ENCODE results near the genes VSX2, ABCD4 and YLPM1.

GRCh38 chr14:74239168-74239535 is at the start of gene VSX2:
Gene VSX2 (plus strand): TSS chr14:74239449.
- PRO-cap = no peak

DNA sequence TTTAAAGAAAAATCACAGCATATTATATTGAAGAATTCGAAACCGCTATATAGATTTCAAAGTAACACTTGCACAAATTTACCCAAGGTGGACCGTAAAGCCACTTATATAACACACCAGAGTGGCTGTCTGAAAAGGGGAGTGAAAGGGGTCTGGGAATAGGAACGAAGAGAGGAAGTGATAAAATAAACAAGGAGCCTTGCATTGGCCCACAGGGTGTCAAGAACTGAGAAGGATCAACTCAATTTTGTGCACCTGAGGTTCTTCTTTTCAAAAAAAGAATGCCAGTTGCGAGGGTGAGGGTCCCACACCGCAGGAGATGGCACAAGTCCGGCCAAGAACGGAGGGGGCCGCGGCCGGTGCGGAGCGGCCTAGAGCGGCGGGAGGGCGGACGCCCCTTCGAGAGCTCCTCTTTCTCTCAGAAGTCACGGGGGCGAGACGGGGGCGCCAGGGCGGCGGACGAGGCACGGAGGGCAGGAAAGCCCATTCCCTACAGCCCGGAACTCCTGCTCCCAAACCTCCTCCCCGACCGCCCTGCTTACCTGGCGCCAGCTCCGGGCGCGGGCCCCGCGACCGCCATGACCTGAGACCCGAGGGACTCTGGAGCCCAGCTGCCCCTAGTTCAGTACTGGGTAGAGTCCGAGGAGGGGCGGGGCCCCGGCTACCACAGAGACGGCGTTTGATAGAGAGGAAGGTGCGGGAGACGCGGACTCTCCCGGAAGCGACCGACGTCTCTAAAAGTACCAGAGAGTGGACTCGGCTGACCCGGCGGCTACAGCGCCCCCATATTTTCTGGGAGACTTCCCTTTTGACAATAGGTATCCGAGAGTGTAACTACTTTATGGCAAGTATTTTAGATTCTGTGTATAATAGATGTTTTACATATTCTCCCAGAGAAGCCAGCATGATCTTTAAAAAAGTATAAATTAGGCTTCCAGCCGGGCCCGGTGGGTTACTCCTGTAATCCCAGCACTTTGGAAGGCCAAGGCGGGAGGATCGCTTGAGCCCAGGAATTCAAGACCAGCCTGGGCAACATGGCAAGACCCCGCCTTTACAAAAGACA is at the start of gene ABCD4:
Gene ABCD4 (minus strand): TSS at position 602 of the 1,063 bp plus-strand sequence.
- PRO-cap = bidirectional peak, plus-strand start at position 807 of the sequence, minus-strand start at position 603 of the sequence

- PRO-cap = no peak
These were observed 7.7 kb downstream of the ISCA2 start for GRCh38 chr14:74501133-74501813.

DNA sequence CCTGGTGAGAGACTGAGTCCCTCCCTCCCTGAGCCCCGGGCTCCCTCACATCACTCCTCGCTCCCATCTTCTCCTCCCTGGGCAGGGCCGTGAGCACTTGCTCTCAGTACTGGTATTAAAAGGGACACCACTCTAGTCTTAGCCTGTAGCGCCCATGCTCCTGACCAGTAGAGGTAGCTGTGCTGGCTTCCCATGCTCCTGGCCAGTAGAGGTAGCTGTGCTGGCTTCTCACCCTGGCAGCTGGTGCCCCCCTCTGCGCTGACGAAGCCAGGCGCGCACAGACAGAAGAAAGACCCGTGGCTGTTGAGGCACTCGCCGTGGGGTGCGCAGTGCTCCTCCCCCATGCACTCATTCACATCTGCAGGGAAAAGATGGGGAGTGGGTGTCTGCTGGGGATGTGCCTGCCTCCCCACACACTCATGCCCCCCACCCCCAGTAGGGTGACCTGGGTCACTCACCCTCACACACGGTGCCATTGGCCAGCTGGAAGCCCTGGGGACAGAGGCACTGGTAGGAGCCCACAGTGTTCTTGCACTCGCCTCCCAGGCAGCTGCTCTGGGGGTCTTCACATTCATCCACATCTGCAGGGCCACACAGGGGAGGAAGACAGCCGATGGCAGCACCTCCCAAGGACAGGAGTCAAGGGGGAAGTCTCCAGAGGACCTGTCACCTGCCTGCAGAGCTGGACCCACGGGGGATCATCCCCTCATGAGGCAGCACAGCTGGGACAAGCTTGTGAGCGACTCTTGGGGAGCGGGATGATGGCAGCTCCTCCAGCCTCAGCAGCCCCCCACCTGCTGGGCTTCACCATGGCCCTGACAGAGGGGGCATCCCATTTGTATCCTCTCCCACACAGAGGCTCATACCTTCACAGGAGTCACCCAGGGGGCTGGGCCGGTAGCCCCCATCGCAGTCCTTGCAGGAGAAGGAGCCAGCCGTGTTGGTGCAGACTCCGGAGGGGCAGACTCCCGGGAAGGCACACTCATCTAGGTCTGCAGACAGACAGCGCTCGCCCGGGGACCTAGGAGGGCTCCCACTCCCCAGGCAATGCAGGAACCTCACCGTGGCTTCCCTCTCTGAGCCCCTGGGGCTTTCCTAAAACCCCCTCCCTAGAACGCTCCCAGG is 15.2 kb downstream of the ISCA2 start:
- PRO-cap = no peak

- PRO-cap = no peak
These were observed 21.0 kb downstream of the ISCA2 start for GRCh38 chr14:74514547-74515069.

GRCh38 chr14:74618453-74618768 is 6.4 kb upstream of the LTBP2 start:
- PRO-cap = no peak

- PRO-cap = bidirectional peak, plus-strand start at chr14:74763386, minus-strand start at chr14:74763155
These were observed at the start of gene YLPM1 for GRCh38 chr14:74762740-74763960. Gene YLPM1 (plus strand): TSS chr14:74763316.

GRCh38 chr14:74798172-74799577 is 35.6 kb downstream of the YLPM1 start:
- PRO-cap = no peak

DNA sequence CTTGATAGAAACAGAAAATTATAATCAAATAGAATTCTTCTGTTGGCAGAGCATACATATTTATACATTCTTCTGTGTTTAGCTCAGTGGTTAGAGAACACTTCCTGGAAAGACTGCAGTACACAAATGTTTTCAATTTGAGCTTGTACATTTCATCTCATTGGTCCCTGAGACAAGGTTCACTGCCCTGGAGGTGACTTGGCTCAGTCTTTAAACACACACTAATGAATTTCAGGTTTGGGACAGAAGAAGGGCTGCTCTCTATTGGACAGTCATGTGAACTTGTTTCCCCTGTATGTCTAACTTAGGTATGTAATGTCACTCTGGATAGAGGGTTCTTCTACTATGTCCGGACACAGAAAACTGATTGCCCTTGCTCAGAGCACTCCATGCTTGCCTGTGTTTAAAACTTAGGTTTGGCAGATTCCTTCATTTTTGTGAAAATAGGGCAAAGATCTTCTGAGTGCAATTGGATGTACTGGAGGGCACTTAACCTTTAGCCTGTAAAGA is 22.9 kb downstream of the PROX2 start:
- PRO-cap = no peak

DNA sequence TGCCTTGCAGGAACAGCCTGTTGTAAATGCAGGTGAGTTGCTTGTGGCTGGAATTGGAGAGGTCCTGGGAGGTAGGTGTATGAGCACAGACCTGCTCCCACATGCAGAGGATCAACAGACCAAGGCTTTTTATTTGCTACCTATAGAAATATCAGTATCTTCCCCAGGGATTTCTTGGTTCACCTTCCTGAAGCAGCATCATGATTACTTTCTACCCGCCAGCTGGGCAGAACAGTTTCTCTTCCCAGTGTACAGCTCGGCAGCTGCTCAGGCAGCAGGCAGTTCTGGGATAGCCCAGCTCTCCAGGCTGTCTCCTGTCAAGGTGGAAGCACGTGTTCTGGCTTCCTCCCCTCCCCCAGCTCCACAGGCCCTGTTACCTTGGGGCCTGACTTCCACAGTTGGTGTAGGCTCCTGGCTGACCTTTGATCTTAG is 16.8 kb downstream of the DLST start:
- PRO-cap = no peak

DNA sequence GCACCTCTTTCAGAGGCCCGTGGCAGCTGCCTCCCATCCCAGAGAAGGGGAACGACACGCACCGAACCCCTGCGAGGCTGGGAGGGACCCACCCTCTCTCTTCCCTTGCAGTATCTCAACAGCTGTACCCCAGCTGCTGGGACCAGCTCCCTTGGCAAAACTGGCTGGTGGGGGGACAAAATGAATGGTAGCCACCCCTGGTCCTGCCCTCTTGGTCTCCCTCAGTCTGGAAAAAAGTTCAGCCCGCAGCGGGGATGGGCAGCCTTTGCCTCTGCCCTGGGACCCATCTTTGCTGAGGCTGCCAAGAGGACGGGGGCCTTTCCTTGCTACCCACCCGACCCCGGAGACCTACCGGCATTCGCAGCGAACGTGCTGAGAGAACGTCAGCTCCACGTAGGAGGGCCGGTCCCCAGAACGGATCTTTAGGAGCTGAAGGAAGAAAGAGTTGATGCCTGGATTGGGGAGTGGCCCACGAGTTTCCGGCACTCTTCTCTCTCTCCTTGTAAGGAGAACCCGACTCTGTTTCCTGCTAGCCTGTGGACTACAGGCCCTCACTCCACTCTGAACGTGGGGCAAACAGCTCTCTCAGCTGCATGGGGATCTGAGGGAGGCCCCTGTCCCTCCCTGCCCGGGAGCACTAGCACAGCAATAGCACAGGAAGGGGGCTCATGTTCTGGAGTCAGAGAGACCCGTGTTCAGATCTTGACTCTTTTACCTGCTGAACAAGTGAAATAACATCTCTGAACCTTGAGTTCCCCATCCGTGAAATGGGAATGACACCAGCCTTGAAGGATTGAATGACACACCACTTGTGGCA is 7.0 kb downstream of the PGF start:
- PRO-cap = no peak

- PRO-cap = no peak
These were observed 9.8 kb upstream of the PGF start for GRCh38 chr14:74964991-74965709.

DNA sequence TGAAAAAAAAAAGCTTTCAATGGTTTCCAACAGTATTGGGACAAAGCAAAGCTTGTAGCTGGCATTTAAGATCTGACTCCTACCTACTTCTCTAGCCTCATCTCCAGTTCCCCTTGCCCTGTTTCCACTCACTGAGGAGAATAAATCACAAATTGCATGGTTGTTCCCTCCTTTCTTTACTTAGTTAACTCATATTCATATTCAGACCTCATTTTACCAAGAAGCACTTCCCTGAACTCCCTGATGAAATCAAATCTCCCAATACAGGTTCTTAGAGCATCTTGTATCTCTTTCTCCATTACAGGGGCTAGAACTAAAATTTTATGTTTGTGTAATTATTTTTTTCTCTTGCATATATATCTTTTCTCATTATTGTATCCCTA is 14.2 kb downstream of the MLH3 start:
- PRO-cap = no peak

DNA sequence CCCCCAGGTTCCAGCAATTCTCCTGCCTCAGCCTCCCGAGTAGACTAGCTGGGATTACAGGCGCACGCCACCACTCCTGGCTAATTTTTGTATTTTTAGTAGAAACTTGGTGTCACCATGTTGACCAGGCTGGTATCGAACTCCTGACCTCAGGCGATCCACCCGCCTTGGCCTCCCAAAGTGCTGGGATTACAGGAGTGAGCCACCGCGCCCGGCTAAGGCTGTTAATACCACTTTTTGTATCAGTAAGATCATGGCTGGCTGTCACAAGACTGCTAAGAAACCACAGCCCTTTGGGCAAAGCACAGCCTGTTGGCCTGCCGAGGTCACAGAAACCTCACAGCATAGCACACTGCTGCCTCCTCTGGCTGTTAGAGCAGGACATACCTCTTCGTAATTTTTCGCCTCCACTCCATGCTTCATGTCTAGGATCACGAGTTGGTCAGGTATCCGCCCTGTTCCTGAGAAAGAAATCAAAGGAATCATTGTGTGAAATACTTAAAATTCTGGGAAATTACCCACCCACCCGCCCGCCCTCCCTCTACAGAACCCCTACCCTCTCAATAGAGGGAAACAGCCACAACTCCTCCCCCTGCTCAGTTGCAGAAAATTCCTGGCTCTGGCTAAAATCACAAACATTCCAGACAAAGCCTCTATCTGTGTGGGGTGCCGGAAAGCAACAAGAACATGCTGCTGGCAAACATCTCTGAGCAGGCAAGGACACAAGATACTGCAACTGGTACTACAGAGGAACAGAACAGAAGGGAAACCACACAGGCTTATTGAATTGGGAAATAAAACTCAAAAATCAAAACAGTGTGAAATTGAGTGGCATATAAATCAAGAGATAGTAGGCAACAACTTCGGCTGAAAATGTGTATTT is 20.7 kb upstream of the NEK9 start:
- PRO-cap = no peak

DNA sequence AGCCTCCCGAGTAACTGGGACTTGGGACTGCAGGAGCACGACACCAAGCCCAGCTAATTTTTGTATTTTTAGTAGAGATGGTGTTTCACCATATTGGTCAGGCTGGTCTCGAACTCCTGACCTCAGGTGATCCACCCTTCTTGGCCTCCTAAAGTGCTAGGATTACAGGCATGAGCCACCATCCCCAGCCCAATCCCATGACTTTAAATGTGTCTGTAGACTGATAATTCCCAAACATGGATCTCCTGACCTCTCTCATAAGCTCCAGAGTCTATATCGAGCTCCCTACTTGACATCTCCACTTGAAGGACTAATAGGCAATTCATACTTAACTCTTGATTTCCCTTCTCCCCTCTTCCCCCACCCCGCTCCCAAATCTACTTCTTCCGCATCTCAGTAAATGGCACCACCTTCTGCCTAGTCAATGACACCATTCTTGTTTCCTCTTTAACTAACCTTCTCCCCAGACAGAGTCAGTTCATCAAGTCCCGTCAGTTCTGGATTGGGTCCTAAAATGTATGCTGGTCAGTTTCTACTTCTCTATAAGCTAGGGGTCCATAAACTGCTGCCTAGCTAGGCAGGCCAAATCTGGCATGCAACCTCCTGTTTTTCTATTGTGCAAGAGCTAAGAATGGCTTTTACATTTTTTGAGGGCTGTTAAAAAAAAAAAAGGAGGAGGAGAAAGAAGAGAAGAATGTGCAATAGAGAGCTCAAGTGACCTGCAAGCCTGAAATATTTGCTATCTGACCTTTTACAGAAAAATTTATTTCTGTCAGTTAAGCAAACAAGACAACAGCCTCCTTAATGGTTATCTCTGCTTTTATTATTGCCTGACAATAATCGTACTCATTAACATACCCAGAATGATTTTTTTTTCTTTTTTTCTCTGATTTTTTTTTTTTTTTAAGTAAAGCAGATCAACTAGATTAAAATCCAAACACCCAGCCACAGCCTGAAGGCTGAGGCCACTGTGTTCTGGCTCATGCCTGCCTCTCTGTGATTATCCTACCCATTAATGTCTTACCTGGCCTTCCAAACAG is 6.3 kb upstream of the TMED10 start:
- PRO-cap = no peak

GRCh38 chr14:75428853-75429348 is 1.1 kb downstream of the JDP2 start:
- PRO-cap = no peak

DNA sequence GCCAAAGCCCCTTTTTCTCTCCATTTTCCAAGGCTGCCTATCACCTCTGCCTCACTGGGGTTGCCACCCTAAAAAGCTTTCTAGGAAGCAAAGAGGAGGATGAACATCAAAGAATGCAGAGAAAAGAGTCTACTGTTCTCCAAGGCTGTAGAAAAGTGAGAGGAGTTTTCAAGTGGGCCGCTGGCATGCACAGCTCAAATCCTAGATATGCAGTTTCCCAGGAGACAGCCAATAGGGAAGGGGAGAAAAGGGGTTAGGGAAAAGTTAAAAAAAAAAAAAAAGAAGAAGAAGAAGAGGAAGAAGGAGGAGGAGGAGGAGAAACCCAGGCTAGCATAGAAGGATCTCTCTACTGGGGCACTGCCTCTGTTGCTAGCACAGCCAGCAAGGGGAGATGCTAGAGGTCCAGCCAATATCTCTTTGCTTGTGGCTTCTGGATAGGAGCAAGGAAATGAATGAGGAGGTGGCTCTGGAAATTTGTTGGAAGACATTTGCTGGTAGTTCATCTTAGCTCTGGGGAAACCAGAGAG is 737 bp downstream of the BATF start:
- PRO-cap = no peak

- PRO-cap = no peak
These were observed 19.7 kb downstream of the BATF start for GRCh38 chr14:75541961-75542300.

GRCh38 chr14:75542419-75543241 is 20.4 kb downstream of the BATF start:
- PRO-cap = no peak

DNA sequence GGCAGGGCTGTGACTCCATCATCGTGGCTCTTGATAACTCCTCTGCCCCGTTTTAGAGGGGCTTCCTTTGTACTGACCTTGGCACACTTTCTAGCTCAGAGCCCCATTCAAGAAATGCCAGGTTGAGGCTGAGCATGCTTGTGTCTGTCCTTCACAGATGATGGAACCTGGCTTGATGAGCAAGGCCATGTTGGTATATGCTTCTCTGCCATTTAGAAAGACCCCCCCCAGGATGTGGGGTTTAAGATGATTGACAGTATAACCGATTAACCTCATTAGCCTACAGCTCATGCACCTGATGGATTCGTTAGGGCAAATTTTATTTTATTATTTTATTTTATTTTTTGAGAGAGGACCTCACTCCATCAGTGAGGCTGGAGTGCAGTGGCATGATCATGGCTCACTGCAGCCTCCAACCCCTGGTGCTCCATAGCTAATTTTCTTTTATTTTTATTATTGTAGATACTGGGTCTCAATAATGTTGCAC is 21.0 kb downstream of the BATF start:
- PRO-cap = no peak

Data from LUHMES (cell line).